Stomach (tissue), 7 donors: ENCODE measurements around the genes C9orf24 and IL11RA.

GRCh38 chr9:33998368-33998951 lies 50.2 kb downstream of the UBAP2 start:
- PRO-cap, result no peak
- RAMPAGE, long total RNA, 5 experiments, result start-site peak on the minus strand in 1 of 5 experiments, at chr9:33998278-33998865 at its widest, 12 reads per replicate
- RRBS, result no CpG with 5 or more reads among the region's 5 CpGs

GRCh38 chr9:34045892-34046449 lies 2.7 kb downstream of the UBAP2 start:
- PRO-cap, result no peak
- RAMPAGE, long total RNA, 5 experiments, result no peak in any of the 5 experiments
- RRBS, result no CpG with 5 or more reads among the region's 8 CpGs

DNA sequence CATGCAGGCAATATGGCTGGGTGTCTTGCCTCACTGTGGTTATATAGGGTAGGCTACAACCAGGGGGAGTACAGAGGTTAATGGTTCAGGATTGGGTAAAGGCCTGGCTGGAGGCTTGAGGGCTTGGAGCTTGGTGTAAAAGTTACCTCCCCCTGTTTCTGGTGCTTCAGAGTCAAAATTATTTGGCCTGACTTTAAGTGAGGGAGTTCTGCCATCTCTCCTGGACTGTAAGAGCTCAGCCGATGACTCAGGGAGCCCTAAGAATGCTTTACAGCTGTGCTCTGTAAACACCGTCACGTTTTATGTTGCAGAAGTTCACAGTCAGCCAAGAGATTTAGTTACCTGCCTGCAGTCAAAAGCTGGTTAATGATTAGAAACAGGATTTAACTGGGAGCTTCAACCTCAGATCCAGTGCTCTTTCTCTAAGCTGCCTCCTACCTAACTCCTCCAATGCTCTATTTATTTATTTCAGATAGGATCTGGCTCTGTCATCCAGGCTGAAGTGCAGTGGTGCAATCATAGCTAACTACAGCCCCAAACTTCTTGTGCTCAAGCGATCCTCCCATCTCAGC lies 24.4 kb upstream of the UBAP2 start:
- PRO-cap, result no peak
- RAMPAGE, long total RNA, 5 experiments, result no peak in any of the 5 experiments
- RRBS, result no CpG with 5 or more reads among the region's 4 CpGs

DNA sequence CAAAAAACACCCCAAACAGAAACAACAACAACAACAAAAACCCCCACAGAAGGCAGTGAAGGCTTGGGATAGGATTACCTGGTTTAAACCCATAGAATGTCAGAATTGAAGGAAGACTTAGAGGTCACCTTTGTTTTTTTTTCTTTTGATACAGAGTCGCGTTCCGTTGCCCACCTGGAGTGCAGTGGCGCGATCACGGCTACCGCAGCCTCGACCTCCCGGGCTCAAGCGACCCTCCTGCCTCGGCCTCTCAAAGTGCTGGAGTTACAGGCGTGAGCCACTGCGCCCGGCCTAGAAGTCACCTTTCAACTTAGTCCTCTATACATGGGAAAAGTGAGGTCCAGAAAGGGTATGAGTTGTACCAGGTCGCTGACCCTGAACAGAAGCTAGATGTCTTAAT lies 508 bp upstream of the UBAP1 start:
- PRO-cap, result no peak
- RAMPAGE, long total RNA, 5 experiments, result no peak in any of the 5 experiments
- RRBS, result no CpG with 5 or more reads among the region's 15 CpGs

GRCh38 chr9:34179707-34179908 lies 765 bp downstream of the UBAP1 start:
- PRO-cap, result unidirectional peak, minus-strand start at chr9:34179837
- RAMPAGE, long total RNA, 5 experiments, result no peak in any of the 5 experiments
- RRBS, result no CpG with 5 or more reads among the region's 3 CpGs

DNA sequence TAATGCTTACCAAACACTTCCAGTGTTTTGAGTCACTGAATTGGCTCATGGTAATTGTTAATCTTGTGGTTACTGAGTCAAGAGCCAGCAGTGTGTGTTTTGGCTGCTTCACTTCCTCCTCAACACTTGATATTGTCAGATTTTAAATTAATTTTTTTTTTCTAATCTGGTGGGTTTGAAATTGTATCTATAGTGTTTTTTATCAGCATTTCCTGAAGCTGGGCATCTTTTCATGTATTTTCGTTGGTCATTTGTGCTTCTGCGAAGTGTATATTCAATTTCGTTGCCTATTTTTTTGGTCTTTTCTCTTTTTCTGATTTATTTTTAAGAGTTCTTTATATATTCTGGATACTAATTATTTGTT lies 7.5 kb downstream of the UBAP1 start:
- PRO-cap, result no peak
- RAMPAGE, long total RNA, 5 experiments, result no peak in any of the 5 experiments
- RRBS, result no CpG with 5 or more reads among the region's 3 CpGs

DNA sequence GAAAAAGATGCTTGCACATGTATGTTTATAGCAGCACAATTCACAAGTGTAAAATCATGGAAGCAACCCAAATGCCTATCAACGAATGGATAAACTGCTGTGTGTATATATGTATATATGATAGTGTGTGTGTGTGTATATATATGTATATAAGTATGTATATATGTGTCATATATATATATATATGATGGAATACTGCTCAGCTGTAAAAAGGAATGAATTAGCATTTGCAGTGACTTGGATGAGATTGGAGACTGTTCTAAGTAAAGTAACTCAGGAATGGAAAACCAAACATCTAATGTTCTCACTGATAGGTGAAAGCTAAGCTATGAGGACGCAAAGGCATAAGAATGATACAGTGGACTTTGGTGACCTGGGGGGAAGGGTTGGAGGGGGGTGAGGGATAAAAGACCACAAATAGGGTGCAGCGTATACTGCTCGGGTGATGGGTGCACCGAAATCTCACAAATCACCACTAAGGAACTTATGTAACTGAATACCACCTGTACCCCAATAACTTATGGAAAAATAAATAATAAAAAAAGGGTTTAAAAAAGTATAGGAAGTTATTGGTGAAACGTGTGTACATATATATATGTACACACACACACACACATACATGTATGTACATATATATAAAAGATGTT lies 36.4 kb downstream of the UBAP1 start:
- PRO-cap, result no peak
- RAMPAGE, long total RNA, 5 experiments, result no peak in any of the 5 experiments
- RRBS, result no CpG with 5 or more reads among the region's 6 CpGs

GRCh38 chr9:34256880-34257592 lies 72.0 kb downstream of the KIF24 start:
- PRO-cap, result no peak
- RAMPAGE, long total RNA, 5 experiments, result no peak in any of the 5 experiments
- RRBS, result no CpG with 5 or more reads among the region's 13 CpGs

DNA sequence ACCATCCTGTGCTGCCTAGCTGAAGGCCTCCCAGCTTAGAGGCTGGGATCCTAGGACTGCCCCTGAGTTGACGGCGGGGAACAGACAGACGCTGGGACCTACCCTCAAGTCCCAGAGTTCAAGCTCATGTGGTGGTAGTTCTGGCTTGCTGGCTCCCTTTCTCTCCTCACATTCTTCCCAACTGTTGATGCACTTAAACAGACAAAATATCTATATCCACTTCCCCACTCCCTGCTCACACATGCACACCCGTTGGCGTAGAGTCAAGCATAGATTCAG lies 65.8 kb downstream of the KIF24 start:
- PRO-cap, result no peak
- RAMPAGE, long total RNA, 5 experiments, result no peak in any of the 5 experiments
- RRBS, result no CpG with 5 or more reads among the region's 5 CpGs

DNA sequence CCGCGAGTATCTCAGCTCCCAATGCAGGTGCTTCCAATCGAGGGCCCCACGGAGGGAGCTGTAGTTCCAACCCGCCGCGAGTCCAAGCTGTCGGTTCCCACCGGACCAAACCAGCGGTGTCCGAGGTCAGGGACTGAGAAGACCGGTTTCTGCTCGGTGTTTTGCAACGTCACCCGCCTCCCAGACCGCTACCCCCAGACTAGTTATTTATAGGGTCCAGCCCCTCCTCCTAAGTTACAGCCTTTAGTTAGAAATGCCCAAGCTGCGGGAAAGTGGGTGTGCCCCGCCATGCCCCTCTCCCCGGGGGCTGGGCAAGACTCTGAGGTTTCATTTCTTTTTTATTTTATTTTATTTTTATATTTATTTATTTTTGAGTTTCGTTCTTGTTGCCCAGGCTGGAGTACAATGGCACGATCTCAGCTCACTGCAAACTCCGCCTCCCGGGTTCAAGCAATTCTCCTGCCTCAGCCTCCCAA lies 765 bp upstream of the MYORG start:
- PRO-cap, result no peak
- RAMPAGE, long total RNA, 5 experiments, result no peak in any of the 5 experiments
- RRBS, result 0% methylated on average over 3 of the region's 23 CpGs

DNA sequence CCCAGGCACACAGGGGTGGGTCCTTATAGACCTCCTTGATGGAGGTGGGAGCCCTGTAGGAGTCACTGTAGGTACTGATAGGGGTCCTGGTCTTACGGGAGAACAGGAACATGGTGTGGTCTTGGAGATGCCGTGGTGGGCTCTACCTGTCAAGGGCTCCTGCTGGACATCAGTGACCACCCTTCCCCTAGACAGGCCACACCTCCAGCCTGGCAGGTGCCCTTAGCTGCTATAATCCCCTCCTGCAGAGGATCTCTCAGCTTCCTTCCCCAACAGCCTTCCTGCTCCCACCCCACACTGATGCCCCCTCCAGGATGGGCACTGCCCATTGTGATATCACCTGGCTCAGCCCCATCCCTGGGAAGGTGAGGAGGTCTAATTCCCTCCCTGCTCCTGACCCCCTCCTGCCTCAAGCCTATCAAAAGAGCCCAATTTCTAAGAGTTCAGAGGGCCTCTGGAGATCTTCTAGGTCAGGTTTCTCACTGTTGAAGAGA lies at the start of gene C9orf24:
Gene C9orf24, minus strand, starts transcription at position 289 of the 494 bp plus-strand sequence.
- PRO-cap, result no peak
- RAMPAGE, long total RNA, 5 experiments, result no peak in any of the 5 experiments
- RRBS, result no CpG with 5 or more reads among the region's 2 CpGs

- PRO-cap, result no peak
- RAMPAGE, long total RNA, 5 experiments, result no peak in any of the 5 experiments
- RRBS, result no CpG with 5 or more reads among the region's 9 CpGs
Observed at GRCh38 chr9:34576957-34577439, 12.5 kb downstream of the CNTFR start.

DNA sequence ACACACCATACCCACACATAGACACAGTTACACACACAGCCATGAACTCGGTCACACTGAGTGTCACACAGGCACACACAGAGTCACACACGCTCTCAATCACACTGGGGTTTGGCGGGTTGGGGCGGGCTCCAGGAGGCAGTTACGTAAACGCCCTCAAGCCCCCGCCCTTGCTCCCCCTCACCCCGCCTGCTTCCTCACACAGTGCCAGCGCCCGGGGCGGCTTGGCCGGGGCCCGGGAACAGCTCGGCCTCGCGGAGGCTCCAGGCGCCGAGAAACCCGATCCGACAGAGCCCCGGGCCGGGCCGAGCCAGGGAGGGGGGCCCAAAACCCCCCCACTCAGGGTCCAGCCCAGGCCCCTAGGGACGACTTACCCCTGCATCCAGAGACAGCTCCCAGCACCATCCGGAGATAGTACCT lies 3.5 kb upstream of the CNTFR start:
- PRO-cap, result no peak
- RAMPAGE, long total RNA, 5 experiments, result no peak in any of the 5 experiments
- RRBS, result 8% methylated on average over 12 of the region's 25 CpGs

- PRO-cap, result no peak
- RAMPAGE, long total RNA, 5 experiments, result no peak in any of the 5 experiments
- RRBS, result no CpG with 5 or more reads among the region's 3 CpGs
Observed at GRCh38 chr9:34630656-34631169, 1.8 kb upstream of the ARID3C start.

DNA sequence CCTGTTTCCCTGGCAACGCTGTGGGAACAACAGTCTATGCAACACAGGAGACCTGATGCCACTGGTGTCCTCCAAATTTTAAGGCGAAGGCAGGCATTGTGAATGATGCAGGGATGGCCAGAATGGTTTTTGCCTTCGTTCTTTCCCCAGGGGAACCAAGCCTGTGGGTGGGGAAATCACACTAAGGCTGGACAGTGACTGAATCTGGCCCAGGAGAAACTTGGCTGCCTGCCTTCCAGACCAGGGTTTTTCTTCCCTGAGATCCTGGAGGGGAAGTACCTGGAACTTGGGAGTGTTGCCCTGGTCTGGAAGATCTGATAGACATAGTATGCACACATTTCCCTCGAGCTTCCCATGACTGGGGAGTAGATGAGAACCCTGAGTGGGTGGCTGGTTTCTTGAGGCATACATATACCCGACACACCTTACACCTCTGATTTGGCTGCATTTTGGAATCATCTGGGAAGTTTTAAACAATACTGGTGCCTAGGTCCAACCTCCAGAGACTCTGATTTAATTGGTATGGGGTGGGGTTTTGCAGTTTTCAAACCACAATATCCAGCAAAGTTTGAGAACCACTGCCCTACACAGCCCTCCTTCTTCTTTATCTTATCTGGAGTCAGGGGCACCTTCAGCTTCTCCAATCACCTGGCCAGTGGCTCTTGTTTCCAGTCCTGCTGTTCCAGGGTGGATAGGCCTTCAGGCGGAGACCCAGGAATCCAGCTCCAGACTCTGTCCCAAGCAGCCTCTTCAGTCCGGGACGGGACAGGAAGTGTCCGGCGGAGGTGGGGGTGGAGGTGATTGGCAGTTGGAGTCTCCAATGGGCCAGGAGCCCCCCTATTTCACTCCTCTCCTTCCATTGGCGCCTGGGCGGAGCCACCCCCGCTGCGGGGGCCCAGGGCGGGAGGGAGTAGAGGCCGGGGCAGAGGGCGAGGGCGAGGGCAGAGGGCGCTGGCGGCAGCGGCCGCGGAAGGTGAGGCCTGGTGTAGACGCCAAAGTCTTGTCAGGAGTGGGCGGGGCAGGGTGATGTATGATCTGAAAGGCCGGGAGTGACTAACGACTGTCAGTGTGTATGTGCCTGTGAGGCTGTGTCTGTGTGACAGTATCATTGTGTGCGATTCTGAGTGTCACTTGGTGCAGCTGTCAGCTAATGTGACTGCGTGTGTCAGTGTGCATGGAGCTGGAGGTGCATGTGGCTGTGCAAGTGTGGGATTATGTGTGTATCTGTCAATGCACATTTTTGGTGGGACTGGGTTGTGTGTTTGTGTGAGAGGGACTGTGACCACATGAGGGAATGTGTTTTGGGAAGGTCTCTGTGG lies at the start of gene IL11RA:
Gene IL11RA, plus strand, starts transcription at position 925 of the 1,319 bp plus-strand sequence.
- PRO-cap, result bidirectional peak, plus-strand start at position 944 of the sequence, minus-strand start at position 752 of the sequence
- RAMPAGE, long total RNA, 5 experiments, result start-site peak on the plus strand in 4 of 5 experiments, centred at positions 793 to 1,001 of the sequence, 45 to 215 reads per replicate
- RRBS, result 2% methylated on average over 6 of the region's 29 CpGs

DNA sequence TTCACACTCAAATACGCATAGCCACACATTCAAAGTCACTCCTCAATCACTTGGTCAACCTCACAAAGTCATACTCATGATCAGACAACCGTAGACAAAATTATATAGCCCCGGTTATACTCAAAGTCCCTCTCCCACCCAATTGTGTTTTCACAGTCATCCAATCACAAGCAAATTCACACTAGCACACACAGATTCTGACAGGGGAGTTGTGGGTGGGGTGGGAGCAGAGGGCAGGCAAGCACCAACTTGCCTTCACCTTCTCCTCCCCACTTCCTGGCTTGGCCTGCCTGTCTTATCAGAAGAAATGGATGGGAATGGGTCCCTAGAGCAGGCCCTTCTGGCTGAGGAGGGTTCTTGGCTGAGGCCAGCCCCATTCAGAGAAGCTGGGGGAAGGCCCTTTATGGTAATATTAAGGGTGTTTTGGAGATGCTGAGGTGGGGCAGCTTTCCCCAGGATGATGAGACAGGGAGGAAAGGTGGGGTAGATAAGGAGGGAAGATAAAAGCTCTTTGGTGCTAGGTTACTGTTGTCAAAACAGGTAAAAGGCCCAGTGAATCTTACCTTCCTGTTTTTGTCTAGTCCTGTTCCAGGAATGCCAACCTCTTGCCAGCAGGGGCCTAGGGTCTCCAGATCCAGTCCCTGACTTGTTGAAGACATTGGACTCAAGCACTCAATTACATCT lies 625 bp upstream of the CCL27 start:
- PRO-cap, result no peak
- RAMPAGE, long total RNA, 5 experiments, result no peak in any of the 5 experiments
- RRBS, result no CpG with 5 or more reads among the region's 3 CpGs

GRCh38 chr9:34664219-34664865 lies 1.5 kb downstream of the ENSG00000187186 start:
- PRO-cap, result no peak
- RAMPAGE, long total RNA, 5 experiments, result no peak in any of the 5 experiments
- RRBS, result no CpG with 5 or more reads among the region's 7 CpGs

GRCh38 chr9:34809407-34810135 lies 80.3 kb upstream of the FAM205A start:
- PRO-cap, result no peak
- RAMPAGE, long total RNA, 5 experiments, result no peak in any of the 5 experiments
- RRBS, result 11% methylated on average over 26 of the region's 64 CpGs

DNA sequence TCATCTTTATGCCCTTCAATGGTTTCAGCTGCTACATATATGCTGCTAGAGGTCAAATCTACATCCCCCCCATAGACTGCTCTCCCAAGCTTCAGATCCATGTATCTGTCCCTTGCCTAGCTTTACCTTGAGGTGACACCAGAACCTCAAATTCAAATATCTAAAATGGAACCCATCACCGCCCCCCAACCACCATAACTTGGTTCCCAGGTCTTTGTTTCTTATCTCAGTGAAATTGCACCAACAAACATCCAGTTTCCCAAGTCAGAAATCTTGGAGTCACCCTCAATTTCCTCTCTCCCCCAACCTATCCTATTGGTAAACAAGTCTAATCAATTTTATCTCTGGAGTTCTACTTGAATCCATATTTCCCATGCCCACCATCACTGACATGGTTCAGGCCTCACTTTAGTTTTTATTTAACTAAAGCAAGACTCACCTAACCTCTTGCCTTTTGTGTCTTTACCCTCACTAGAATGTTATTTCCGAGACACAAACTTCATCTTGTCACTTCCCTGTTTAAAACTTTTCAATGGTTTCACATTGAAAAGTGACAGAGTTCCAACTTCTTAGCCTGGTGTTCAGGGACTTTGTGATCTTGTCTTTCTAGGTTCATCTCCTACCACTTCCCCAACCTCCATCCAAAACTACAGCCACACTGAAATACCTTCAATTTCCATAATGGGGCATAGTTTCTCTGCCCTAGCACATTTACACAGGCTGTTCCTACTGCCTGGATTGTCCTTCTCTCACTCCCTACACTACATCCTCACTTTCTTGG lies 2.5 kb upstream of the C9orf131 start:
- PRO-cap, result no peak
- RAMPAGE, long total RNA, 5 experiments, result start-site peak on the minus strand in 1 of 5 experiments, centred at position 439 of the sequence, 5 reads per replicate
- RRBS, result no CpG with 5 or more reads among the region's 2 CpGs

GRCh38 chr9:35071160-35071611 lies 1.2 kb downstream of the VCP start:
- PRO-cap, result no peak
- RAMPAGE, long total RNA, 5 experiments, result no peak in any of the 5 experiments
- RRBS, result no CpG with 5 or more reads among the region's 9 CpGs